Mesenteric fat pad (tissue), 1 donor: ENCODE measurements around a stretch of chr12.

DNA sequence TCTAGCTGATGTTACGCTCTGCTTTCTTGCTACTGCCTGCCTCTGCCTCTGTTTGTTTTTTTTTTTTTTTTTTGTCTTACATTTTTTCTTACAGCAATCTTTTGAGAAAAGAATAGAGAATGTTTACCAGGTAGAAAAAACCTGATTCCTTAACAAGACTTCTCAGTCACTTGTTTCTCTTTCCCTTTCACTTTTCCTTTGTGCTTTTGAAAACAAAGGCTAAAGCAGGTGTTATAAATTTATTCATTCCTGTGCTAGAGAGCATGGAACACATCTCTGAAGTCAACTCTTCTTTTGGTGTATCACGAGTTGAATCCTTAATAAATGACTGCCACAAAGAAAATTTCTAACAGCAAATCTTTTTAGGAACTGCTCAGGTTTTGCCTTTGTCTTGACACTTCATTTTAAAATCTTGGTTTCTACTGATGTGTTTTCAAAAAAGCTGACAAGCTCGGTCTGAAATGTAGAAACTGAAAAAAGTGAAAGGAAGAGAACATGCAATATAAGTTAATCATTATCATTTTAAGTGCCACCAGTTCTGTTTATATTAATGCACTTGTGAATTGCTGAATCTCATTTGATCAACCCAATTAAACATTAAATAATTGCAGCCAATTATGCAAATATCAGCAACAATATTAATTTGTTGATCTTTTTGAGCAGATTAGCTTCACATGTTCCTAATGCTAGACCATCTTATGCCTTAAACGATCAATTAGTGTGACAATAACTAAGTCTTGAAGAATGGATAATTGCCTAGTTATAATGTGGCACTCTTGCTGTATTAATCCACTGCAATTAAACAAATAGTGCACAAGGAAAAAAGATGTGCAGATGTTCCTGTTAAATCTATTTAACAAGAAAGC, 133.9 kb downstream of the BCAT1 start:
- PRO-cap = no peak

GRCh38 chr12:24902464-24902959, 46.4 kb downstream of the BCAT1 start:
- PRO-cap = no peak

DNA sequence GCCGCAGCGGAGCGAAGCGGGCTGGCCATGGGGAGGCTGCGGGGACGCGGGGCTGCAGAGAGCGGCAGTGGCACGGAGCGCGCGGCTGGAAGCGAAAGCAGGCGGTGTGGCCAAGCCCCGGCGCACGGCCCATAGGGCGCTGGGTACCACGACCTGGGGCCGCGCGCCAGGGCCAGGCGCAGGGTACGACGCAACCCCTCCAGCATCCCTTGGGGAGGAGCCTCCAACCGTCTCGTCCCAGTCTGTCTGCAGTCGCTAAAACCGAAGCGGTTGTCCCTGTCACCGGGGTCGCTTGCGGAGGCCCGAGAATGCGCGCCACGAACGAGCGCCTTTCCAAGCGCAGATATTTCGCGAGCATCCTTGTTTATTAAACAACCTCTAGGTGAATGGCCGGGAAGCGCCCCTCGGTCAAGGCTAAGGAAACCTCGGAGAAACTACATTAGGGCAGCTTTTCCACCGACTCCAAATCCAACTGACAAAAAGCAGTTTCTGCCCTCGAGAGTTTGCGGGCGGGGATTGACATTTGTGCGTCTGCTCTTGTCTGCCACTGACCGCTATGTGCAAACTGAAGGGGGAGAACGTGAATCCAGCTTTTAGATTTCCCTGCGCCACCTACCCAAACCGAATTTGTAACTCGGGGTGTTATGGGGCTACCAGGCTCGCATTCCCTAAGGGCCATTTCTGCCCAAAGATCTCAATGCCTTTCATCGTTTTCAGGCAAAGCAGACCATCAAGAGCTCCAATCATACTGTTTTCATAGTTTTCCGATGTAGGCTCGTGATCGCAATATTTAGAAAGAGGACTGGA, 45.7 kb downstream of the BCAT1 start:
- PRO-cap = no peak

DNA sequence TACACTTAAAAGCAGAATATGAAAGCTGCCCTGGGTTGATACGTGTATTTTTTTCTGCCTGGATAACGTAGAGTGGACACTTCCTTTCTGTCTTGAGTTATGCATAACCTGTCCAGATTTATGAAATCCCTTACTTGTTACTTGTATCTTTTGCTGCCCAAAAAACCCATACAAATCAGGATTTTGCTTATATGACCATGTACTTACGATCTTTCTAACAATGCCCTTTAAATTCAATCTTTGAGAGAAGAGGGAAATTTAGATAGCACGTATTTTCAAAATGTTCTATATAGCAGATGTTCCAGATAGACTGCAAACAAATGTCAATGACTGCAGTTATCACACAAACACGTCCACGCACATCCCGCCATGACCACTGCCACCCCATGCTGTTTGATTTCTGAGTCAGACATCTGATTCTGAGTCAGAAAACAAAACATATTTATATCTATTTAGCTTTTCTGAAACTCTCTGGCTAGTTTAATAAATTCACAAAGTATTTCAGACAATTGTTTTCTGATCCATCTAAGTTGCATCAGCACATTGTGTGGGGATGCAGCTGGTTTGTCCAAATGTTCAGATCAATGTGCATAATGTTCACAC, 2.2 kb downstream of the IRAG2 start:
- PRO-cap = no peak

- PRO-cap = no peak
Observed at GRCh38 chr12:25377334-25377812, 126.6 kb upstream of the KRAS start.

DNA sequence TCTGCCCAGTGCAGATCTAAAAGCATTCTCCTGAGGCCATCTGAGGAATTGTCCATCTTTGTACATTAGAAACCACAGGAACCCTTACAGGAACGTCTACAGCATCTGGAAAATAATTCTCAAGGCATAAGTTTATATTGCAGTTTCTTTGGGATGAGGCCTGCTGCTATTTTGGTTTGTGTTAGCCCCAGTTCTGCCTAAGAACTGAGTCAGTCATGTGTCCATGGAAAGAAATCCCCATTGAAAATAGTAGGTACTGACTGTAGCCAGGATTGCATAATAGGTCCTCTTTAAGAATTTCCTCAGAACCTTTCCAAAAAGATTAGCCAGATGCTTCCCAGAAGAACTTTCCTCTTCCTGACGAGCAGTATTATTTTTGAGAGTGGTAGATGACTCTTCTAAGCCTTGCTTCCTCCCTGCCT, 52.6 kb downstream of the RASSF8 start:
- PRO-cap = no peak

- PRO-cap = no peak
Observed at GRCh38 chr12:26117167-26117852, 7.5 kb downstream of the BHLHE41 start.

GRCh38 chr12:26130686-26131191, 5.9 kb upstream of the BHLHE41 start:
- PRO-cap = no peak

DNA sequence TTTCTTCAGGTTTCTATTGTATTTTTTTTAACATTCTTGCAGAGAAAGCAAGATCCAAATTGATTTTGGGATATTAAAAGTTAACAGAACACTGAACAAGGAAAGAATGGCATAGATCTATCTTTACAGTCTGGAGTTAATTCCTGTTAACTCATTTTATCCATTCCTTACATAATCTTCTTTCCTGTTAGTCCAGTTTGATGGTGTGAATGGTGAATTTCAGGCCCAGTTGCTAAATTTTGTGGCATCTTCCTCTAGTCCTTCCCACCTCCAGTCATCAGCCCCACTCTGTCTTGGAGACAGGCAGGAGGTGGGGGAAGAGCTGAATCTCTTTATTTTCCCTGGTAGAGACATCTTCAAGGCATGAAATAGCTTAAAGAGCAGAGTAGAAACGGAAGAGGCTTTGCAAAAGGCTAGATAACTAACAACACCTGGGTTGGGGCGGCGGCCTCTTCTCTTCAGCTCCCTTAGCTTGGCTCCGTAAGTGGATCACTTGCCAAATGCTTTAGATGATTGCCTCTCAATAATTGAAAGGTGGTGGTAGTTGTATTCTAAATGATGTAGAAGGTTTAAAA, 35.9 kb downstream of the SSPN start:
- PRO-cap = no peak

- PRO-cap = no peak
Observed at GRCh38 chr12:26337686-26338389, 142.5 kb downstream of the SSPN start.

DNA sequence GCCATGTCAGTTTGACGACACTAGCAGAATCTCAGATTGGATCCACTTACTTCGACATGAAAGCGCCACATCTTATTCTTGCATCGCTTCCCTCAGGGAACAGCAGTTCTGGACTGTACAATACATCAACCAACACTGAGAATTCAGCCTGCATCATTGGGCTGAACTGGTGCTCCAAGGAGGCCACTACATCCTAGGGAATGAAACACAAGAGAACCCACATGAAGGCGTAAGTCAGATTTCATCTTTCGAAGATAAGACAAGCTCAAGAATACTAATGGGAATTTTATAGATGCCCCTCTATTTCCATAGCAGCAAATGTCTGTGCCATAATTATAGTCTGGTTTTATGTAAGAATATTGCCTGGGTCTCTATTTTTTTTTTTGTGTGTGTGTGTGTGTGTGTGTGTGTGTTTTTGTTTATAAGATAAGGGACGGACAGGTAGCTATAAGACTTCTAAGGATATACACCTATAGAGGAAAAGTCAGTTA, 276.8 kb downstream of the ITPR2 start:
- PRO-cap = no peak

DNA sequence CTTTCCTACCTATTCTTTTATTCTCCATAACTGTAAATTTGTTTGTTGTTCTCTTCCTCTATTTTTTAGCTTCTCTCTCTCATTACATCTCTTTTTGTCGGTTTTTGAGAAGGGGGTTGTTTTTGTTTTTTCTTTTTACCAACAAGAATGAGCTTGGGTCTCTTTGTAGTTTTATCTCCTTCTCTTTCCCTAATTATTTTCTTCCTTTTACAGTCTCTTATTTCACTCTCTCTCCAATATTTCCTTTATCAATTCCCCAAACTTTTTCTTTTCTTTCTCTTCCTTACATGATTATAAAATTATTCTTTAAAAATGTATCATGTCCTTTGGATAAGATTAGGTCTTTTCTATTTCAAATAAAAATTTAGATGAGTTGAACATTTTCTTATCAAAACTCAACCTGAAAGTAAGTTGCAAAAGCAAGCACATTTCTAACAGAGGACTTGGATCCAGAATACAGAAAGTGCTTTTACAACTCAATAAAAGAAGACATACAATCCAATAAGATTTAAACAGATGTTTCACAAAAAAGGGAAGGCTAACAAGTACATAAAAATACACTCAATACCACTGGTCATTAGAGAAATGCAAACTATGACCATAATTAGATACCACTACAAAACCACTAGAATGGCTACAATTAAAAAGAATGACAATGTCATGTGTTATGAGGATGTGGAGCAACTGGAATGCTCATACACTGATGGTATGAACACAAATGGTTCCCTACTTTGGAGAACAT, 94.3 kb downstream of the ITPR2 start:
- PRO-cap = no peak

- PRO-cap = no peak
Observed at GRCh38 chr12:26830513-26831858, 2.0 kb downstream of the ITPR2 start.

DNA sequence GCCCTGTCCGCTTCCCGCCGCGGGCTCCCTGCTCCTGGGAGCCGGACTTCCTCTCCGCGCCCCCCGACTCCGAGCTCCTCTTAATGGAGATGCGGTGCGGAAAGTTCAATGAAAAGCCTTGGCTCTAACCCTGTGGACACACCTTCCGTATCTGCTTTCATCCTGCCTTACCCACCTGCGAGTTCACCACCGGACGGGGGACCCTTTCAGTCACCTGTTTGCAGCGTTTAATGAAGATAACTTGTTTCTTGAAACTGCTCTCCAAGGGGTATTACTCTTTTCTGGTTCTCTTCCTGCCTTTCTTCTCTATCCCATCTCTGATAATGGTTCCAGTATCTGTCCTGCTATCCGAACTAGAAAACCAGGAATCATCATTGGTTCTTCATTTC, 550 bp downstream of the FGFR1OP2 start:
- PRO-cap = no peak

DNA sequence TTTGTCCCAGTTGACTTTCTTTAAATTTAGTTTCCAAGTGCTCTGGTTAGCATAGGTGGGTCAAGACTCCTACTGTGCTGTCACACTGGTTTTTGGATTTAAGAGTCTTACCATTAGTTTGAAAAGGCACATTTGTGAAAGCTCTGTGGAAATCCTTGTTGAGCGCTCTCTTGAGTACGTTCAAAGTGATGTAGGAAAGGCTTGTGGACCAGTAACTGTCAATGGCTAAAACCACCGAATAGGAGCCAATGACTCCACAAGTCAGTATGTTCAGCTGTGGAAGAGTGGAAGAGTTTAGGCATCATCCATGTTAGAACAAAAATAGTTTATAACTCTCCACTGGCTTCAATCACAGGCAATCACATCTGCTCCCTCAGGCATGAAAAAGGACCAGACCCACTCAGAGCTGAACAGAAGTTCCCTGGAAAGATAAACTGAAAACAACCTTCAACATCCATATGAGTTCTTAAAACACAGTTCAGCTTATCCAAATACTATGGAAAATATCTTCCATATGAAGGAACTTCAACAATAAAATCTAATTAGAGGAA, 37.2 kb downstream of the FGFR1OP2 start:
- PRO-cap = no peak

DNA sequence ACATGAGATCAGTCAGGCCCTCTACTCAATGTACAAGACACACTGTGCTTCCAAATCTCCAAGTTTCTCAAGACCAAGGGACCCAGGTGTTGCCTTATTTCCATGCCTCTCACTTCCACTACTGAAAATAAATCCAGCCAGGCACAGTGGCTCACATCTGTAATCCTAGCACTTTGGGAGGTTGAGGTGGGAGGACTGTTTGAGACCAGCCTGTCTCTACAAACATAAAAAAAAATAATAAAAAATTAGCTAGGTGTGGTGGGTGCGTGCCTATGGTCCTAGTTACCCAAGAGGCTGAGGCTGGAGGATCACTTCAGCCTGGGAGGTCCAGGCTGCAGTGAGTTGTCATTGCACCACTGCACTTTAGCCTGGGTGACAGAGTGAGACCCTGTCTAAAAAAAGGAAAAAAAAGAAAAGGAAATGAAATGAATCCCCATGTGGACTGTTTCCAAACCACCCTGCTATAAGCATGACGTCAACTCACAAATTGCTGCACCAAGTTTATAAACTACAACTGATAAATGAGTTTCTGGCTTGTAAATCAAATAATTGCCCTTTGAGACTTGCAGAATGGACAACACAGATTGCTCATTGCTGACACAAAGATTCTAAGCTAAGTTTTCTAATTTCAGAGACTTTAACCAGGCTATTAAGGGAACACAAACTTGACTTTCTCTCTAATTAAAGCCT, 51.1 kb upstream of the STK38L start:
- PRO-cap = no peak

GRCh38 chr12:27197835-27198502, 46.1 kb upstream of the STK38L start:
- PRO-cap = no peak

DNA sequence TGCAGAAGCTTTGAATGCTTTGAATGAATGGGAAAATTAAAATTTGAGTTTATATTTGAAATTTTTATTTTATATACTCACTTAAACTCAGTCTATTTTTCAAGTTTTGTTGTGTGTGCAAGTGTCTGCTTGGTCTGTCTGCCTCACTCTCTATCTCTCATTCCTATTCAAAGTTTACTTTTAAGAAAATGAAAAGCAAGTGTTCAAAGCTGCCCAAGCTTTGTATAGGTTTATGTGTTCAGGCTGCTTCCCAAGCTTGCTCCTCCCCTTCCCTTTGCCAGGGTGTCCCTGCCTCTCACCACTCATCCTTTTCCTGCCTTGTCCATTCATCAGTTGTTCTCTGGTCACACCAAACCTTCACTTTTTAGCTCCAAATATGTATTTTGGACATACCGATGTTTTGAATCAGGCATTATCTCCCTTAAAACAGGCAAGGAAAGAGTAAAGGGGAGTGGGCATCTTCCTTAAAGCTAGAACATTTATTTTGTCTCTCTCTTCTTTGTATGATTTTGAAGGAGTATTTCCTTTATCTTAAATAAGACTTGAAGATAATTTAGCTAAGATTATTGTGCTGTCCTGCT, 41.3 kb downstream of the STK38L start:
- PRO-cap = no peak

DNA sequence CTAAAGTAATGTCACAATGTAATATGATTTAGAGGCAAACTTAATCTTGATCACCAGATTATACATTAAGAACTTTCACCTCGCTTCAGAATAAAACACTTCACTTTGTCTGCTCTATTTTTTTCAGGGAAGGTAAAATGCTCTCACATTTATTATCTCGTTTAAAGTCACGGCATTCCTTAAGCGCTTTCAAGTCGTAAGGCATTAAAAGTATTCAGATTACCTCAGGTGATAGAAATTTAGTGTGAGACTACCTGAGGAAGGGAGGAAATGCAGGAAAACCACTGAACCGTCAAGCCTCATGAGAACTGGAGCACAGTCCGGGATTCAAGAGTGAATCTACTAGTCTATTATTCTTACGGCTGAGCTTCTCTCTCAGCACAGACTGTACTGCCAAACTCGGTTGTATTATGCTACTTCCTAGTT, 8.4 kb upstream of the PPFIBP1 start:
- PRO-cap = no peak

DNA sequence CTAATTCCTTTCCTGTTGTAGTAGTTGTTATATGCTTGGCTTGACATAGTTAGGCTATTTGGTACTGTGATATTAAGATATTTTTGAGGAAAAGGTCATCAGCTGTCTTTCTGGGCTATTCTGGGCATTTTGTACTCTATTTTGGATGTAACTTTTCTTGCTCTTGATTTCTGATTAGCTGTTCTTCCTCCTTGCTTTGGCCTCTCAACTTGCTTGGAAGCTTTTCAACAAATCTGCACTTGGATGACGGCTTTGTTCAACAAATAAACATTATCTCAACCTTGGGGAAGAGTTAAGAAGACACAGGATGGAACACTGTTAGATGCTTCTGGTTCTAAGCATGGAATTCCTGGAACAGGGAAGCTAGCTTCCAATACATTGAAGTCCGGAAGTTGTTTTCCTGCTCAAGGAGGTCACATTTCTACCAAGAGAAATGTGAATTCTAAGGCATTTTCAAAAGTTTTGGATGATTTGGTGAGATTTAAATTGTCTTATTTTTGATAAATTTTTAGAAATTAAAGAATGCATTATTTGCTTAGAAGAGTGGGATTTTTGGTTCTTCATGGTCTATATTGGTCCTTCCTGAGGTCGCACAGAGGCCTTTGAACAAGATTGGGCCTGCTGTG, 59.1 kb downstream of the PPFIBP1 start:
- PRO-cap = no peak